Airway epithelial cell (primary cell): Measurements from ENCODE around the genes HK3, PRR7, FAM193B and TMED9.

GRCh38 chr5:176899246-176900017 lies at the start of gene HK3:
Gene HK3, minus strand, starts transcription at chr5:176899346.
- RAMPAGE, long total RNA, result no peak

DNA sequence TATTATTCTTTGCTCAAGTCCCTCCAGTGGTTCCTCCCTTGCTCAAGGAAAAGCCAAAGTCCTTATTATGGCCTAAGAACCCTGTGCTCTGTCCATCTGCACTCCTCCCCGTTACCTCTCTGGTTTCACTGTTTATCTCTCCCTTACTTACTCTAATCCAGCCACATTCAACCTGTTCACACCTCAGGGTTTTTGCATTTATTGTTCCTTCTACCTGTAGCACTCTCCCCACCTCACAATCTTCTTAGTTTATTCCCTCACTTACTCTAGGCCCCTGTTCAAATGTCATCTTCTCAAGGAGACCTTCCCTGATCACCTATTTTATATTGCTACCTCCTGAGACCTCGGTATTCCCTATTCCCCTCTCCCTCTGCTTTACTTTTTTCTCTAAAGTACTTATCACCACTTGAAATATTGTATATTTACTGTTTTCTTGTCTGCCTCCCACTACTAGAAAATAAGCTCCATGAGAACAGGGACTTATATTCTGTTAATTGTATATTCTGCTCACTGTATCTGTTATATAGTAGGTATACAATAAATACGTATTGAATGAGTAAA lies 37.4 kb upstream of the HK3 start:
- RAMPAGE, long total RNA, result no peak

DNA sequence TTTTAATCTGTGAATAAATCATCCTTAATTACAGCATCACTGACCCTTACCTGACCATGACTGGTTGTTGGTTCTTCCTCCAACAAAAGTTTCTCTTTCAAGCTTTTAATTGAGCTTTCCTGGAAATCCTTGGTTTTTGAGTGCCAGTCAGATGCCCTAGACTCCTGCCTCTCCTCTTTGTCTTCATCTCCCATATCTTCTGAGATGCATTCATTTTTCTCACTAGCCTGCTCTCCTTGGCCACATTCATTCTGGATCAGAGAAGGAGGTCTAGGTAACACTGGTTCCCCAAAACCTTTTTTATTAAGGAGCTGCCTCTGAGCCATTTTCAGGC lies 38.1 kb downstream of the UIMC1 start:
- RAMPAGE, long total RNA, result no peak

- RAMPAGE, long total RNA, result no peak
These were observed 1.9 kb upstream of the NSD1 start for GRCh38 chr5:177131592-177132177.

GRCh38 chr5:177317328-177318075 lies 5.8 kb upstream of the MXD3 start:
- RAMPAGE, long total RNA, result no peak

- RAMPAGE, long total RNA, result no peak
These were observed 5.3 kb downstream of the SLC34A1 start for GRCh38 chr5:177389001-177390379.

DNA sequence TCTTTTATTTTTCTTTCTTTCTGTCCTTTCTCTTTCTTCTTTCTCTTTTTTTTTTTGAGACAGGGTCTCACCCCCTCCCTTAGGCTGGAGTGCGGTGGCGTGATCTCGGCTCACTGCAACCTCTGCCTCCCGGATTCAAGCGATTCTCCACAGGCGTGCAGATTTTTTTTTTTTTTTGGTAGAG lies 905 bp upstream of the PRR7 start:
- RAMPAGE, long total RNA, result no peak

DNA sequence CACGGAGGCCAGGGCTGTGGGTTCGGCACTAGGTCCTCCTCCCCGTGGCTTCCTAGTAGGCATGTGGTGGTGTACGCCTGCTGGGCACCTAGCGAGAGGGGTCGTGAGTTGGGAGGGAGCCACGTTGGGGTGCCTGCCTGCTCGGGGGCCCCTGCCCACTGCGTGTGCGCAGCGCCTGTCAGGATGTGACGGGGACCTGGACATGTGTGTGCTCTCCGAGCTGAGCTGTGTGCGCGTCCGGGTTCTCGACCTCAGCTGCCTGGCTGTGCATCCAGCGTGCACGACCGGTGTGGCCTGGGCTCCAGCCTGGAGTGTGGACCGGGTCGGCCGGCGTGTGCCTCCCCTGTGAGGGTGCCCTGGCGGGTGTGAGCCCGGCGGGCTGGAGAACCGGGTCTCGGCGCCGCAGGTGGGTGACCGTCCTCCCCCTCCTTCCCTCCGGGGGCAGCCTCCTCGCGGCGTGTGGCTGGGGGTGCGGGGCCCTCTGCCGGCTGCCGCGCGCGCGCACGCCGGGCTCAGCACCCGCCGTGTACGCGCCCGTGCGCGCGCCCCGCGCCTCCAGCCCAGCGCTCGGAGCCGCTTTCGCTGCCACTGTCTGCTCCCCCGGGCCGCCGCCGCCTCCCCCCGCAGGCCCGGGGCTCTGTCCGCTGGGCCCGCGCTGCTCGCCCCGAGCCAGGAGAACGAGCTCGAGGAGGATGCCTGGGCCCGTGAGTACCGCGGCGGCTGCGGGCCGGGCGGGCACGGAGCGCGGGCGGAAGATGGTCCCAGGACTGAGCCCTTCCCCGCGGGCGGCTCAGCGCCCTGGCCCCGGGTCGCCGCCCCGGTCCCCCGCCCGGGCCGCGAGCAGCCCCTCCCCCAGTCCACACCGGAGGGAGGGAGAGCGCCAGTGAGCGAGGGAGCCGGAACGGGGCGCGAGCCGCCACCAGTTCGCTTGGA lies at the start of gene PRR7:
Gene PRR7 (plus strand): TSS at position 558 of the 933 bp plus-strand sequence.
- RAMPAGE, long total RNA, result no peak

GRCh38 chr5:177447190-177447487 lies 525 bp downstream of the PRR7 start:
- RAMPAGE, long total RNA, result no peak

DNA sequence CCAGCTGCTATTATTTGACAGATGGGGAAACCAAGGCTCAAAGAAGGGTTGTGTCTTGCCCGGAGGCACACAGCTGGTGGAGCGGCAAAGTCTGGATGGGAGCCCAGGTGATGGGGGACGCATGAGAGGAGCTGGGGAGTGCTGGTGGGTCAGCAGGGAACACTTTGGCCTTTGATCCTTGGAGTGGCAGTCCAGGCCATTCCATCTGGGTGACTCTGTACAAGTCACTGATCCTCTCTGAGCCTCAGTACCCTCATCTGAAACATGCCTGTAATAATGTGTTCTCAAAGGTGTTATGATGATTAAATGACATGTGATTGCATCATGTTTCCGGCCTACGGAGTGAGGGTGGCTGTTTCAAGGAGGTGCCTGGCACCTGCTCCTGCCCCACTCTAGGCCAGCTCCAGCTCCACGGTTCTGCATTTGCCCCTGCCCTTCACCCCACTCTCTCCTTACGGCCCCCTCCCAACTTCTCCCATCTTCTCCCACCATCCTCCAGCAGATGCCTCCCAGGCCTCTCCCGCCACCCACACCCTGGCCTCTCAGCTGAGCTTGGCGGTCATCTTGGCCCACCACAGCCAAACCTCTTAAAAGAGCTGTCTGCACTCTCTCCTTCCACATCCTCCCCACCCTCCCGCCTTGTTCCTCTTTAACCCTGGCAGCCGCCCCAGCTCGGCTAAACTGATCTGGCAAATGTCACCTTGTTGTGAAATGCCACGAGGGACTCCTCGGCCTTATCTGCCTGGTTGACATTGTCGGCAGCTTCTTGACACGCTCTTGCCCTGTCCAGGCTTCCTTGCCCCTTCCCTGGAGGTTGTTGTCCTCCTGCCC lies 5.6 kb upstream of the DBN1 start:
- RAMPAGE, long total RNA, result no peak

DNA sequence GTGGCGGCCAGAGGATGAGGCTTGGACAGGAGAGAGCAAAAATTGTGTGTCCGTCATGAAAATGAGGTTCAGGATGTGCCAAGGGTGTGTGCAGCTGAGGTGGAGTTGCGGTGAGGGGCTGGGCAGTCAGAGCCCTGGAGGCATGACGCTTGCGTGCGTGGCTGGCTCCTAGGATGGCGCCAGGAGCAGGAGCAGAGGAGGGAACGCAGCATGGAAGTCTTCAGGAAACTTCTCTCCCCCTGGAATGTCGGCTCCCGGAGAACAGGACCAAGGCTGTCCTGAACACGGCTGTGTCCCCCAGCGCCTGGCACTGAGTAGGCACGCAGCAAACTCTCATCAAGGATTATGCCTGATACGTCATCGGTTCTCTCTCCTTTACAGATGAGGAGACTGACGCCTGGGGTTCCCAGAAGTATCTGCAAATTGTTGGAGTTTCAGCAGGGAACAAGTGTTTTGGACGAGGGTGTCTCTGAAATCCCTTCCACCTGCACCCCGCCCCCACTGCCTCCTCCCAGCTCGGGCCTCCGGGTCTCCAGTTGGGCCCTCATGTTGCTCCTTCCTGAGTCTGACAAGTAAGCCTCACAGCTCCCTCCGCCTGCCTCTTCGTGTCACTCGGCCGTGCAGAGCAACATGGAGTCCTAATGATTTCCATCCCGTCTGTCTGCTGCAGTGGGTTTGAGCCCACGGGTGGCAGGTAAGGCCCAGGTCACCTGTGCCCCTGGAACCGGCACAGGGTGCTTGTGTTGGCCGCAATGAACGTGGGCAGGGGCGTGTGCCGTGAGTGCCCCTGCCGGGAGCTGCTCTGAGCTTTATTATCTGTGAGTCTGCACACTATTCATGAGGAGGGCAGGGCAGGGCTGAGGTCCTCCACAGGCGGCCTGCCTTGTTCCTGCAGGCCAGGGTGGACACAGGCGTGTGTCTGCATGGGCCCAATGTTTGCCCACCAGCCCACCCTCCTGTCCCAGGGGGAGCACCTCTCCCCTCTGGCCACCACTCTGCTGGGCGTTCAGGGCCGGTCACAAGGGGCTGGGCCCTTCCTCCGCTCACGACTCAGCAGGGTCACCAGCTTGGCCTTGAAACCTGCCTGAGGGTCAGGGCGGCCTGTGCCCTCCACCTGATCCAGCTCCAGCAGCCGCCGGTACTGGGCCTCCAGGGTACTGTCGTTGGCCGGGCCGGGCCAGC lies 6.0 kb upstream of the PDLIM7 start:
- RAMPAGE, long total RNA, result no peak

GRCh38 chr5:177530319-177530896 lies 13.6 kb upstream of the DDX41 start:
- RAMPAGE, long total RNA, result no peak

DNA sequence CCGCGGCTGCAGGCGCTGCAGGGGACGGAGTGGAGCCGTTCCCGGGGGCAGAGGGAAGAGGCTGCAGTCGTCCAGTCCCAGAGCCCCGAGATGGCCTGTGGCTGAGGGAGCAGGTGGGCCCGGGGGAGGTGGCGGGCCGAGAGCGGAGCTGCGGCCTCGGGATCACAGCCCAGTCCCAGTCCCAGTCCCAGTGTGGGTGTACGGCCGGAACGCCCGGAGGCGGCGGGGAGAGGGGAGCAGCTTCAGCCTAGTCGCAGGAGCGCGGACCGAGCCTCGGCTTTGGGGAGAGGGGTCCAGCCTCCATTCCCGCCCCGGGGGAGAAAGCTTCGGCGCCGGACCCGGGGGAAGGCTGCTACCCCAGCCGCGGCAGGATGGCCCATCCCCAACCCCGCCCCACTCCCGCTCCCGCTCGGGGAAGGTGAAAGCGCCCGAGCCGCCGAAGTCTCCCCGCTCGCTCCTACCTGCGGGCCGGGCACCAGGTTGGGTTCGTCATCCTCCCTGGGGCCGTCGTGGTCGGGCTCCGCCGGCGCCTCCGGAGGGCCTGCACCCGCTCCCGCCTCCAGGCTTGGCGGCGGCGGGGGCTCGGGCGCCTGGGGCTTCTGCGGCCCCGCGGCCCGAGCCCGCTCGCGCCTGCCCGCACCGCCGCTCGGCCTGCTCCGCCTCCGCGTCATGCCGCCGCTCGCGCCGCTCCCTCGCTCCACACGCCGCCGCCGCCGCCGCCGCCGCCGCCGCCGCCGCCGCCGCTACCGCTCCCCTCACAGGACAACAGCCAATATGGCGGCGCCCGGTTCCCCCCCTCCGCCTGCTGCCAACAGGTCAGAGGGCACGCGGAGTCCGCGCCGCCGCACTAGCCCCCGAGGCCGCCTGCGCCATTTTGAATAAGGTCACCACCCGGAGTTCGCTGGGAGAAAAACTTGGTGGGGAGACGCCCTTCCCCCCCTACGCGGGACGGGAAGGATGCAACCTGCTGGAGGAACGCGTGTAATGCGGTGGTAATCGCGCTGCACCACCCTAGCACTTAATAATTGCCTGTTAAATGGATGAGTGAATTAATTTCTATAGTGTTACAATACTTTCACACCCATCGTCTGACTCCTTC lies at the start of gene FAM193B:
Gene FAM193B (minus strand): TSS at position 776 of the 1,099 bp plus-strand sequence.
- RAMPAGE, long total RNA, result no peak

- RAMPAGE, long total RNA, result start-site peak on the plus strand at chr5:177592197-177592204, 1,623 and 152 reads in 2 replicates
These were observed at the start of gene TMED9 for GRCh38 chr5:177591799-177592824. Gene TMED9, plus strand, starts transcription at chr5:177592203.

DNA sequence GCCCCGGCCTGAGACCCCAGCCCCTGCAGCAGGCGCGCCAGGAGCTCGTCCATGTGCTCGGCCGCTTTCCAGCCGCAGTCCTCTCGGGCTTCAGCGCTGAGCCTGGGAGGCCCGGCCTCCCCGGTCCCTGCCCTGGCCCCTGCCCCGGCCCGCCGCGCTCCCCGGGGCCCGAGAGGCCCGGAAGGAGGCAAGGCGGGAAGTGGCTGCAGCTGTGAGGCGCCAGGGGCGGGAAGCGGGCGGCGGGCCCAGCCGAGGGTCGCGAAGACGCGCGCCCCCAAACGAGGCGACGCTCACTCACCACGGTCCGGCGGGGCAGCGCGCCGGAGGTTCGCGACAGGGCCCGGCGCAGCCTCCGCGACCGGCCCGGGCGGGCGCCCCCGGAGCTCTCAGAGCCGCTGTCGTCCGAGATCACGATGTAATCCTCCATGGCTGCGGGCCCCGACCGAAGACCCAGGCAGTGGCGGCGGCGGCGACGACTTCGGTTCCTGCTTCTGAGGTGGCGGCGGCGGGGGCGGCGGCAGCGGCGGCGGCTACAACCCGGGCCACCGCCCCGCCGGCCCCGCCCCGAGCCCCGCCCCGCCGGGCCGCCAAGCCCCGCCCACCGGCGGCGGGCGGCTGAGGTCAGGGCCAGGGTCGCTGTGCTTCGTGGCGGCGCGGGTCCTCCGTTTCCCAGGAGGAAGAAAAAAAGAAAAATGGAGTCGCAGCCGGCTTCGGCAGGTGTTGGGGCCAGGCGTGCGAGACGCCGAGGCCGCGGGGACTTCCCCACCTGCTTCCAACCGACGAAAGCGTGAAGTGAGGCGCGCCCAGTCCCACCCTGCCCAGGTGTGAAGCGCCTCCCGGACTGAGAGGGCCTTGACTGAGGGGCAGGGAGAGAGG lies 72.0 kb downstream of the B4GALT7 start:
- RAMPAGE, long total RNA, result no peak

GRCh38 chr5:177809321-177809773 lies 186.7 kb downstream of the PROP1 start:
- RAMPAGE, long total RNA, result no peak

DNA sequence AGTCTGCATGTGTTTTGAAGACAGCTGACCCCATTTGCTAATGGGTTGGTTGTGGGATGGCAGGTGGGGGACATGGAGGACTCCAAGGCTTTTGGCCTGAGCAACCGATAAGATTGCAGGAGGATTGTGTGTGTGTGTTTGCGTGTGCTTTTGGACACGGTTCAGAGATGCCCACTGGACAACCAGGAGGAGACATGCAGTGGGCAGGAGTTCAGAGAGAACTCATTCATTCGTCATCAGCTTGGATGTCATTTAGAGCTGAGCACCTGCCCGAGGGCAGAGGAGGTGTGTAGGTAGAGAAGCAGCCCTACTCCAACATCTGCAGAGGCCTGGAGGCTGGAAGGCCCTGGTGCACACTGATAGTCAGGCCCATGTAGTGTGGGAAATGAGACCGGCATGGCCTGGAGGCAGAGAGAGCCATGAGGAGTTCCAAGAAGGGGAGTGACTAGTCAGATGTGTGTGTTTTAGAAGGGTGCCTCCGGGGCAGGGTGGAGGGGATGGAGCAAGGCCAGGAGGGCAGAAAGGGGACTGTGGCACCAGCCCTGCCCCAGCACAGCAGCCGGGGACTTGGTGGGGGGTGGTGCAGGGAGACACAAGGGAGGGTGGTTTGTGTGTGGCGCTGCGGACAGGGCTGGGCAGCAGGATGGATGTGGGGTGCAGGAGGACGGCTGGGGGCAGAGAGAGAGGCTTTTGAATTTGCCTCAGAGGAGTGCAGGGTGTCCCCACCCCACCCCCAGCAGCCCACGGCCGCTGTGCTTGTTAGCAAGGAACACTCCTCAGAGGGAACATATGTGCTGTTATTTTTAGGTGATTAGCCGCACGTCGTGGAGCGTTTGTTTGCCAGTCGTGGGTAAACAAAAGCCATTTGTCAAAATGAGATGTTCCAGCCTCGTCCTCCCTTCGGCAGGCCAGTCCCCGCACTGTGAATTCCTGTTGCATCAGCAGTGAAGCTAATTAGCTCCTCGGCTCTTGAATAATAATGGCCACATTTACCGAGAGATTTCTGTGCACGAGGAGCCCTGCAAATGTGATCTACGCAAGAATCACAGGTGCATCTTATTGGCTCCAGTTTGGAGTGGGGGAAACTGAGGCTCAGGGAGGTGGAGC lies 65.7 kb downstream of the PROP1 start:
- RAMPAGE, long total RNA, result no peak

GRCh38 chr5:178045932-178046341 lies 49.9 kb upstream of the PROP1 start:
- RAMPAGE, long total RNA, result no peak

GRCh38 chr5:178081387-178082259 lies 31.7 kb upstream of the N4BP3 start:
- RAMPAGE, long total RNA, result no peak

GRCh38 chr5:178107969-178108848 lies 5.1 kb upstream of the N4BP3 start:
- RAMPAGE, long total RNA, result no peak